Measurements from ENCODE around the genes SEC22C and GASK1A.

GRCh38 chr3:40828318-40828869 is 303.6 kb downstream of the ZNF621 start:
- PRO-cap, result no peak

GRCh38 chr3:41026553-41027100 is 172.7 kb upstream of the CTNNB1 start:
- PRO-cap, result unidirectional peak, minus-strand start at chr3:41026630

DNA sequence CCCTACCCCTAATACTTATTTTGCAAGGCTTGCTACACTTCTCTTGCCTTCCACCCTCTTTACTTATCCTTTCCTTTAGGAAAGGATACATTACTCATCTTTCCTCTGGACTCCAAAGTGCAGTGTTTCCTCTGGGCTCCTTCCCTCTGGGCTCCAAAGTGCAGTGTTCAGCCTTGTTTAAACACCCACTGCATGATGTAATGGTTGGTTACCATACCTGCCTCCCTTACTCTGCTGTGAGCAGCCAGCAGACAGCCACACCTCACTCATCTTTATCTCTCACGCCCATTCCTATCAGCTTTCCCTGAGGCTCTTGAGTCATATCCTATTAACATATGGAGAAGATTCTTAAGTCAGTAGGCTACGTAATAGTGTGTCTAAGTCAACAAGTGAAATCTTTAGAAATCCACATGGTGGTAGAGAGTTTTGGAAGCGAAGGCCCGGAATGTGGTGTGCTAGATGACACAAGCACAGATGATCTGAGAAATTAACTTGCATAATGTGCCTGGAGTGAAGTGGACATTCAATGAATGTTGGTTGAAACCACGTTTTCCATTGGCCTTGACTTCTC is 97.2 kb upstream of the CTNNB1 start:
- PRO-cap, result no peak

DNA sequence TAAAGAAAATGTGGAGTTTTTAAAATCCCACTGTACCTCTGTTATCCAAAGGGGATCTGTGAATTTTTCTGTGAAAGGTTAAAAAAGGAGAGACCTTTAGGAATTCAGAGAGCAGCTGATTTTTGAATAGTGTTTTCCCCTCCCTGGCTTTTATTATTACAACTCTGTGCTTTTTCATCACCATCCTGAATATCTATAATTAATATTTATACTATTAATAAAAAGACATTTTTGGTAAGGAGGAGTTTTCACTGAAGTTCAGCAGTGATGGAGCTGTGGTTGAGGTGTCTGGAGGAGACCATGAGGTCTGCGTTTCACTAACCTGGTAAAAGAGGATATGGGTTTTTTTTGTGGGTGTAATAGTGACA is 24.3 kb downstream of the CTNNB1 start:
- PRO-cap, result no peak

GRCh38 chr3:41646694-41647354 is 315.1 kb downstream of the ULK4 start:
- PRO-cap, result no peak

GRCh38 chr3:42033062-42033382 is 58.1 kb upstream of the TRAK1 start:
- PRO-cap, result no peak

DNA sequence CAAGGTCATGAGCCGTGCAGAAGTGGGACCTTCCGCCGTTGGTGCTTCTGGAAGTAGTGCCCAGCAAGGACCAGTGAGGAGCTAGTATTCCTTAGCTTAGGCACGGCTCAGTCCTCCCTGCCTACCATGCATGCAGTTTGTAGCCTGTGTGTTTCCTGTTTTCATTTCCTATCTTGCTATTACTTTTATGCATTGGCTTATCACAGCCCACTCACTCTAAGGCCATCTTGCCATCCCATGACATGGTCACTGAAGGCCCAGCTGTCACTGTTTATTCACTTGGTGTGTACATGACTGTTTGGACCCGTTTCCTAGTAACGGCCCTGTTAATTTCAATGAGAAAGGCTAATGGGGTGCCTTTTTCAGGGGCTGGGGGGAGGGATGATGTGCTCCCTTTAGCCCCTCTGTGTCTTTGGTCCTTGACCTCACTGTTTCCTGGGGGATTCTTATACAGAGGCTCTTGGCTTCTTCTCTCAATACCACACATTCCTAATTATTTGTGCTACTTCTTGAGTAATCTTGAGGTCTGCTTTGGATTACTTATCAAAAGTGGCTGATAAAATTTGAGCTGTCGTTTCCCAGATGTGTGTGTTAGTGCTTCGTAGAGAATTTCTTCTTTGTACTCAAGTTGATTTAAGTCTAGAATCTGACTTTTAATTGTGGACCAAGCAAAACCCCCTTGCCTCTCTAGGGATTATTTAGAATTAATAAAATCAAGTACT is 24.5 kb upstream of the TRAK1 start:
- PRO-cap, result unidirectional peak, minus-strand start at position 157 of the sequence

DNA sequence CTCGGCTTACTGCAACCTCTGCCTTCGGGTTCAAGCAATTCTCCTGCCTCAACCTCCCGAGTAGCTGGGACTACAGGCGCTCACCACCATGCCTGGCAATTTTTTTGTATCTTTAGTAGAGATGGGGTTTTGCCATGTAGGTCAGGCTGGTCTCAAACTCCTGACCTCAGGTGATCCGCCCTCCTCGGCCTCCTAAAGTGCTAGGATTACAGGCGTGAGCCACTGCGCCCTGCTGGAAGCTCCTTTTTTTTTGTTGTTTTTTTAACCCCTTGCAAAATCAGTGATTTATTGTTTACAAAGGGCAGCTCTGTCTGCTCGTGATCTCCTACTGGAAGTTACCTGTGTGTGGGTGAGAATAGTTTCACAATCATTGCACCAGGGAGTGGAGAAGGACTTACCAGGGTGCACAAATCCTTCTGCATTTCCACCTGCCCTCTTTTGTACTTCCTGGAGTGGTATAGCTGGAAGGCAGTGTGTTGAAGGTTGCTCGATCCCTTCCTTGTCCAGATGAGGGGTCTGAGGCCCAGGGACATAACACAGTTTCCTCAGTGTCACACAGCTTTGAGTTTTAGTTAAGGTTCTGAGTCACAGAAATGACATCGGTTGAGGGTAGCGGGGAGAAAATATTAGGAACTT is 11.5 kb upstream of the TRAK1 start:
- PRO-cap, result no peak

GRCh38 chr3:42087051-42087471 is 4.1 kb upstream of the TRAK1 start:
- PRO-cap, result no peak

DNA sequence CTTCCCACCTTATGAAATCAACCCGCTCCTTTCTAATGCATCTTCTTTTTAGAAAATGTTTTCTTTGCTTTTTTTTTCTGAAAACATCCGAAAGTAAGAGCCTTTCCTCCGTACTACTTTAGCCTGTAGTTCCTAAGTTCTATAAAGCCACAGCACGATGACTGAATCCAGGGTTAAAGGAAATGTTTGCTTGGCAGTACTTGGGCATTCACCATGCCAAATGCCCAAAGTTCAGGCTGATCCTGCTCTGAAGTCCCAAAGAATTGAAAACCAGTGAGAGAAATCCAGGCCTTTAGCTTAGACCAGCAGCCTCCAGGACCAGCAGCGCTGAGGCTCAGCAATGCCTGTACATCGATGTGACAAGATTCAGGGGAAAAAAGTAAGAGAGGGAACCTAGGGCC is 35.2 kb downstream of the CCK start:
- PRO-cap, result no peak

DNA sequence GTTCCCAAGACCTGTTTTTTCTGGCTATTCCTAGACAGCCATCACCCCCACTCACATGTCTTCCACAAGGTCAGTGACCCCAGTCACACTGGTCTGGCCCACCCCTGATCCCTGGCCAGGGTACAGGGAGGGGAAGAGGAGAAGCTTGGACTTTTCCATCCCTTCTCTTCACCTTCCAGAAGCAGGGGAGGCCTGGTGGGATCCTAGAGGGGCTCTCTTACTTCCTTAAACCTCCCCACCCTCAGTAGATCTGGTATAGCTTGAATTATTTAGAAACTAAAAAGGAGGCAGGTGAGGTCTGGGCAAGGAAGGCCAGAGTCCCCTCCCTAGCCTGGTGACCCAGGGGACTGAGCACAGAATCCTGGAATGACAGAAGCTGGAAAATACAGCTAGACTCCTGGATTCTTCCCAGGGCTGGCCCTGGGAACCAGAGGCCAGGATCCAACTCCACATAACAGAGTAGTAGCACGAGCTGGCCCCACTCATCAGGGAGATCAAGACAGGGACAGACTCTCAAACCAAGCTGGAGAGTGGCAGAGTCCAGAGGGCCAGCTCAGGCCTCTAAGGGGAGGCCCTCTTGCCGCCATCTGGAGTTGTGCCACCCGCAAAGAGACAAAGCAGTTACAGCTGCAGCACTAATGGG is 10.6 kb downstream of the VIPR1 start:
- PRO-cap, result no peak

DNA sequence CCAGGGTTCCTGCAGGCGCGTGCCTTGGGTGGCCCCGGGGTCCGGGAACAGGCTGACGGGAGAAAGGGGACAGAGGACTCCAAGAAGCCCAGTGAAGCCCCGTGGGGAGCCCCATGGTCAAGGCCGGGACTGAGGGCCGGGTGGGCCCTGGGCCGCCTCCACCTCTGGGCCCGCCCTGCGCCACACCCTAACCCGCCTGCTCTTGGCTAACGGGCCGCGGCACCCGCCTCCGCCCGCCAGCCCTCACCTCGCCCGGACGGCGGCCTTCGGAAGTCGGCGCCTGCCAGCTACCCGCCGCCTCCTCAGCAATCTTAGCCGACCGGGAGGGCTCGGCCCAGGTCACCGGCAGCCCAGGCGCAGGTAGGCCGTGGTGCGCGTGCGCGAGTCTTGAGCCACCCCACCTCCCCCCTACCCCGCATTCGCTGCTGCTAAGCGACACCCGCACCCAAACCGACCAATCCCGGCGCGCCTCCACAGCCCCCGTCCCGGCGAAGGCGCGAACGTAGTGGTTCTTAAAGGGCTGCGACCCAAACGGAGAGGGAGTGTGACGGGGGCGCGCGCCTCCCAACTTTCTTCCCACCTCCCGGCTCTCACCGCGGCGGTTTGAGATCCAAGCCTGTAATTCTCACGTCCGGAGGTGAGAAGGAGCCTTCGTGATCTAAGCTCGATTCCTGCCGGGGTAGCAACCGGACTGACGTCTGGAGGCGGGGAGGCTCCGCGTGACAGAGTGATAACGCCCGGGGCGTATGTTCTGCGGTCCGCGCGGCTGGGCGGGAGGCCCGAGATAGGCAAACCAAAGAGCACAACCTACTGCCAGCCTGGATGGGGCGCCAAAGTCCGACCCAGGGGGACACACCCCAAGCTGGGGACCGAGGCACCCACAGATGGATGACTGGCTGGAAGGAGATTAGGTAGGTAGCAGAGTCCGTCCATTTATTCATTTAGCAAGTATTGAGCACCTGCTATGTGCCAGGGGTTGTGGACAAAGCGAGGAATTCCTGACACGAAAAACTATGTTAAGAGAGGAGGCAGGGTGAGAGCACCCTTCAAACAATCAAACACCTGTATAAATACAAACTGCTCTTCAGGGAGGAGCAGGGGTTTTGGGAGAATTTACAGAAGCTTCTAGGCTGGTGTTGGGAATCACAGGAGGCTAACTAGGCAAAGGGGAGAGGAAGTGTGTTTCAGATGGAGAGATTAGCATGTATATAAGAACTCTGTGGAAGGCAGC is at the start of gene SEC22C:
Gene SEC22C, minus strand, starts transcription at position 369 of the 1,231 bp plus-strand sequence.
- PRO-cap, result bidirectional peak, plus-strand start at position 515 of the sequence, minus-strand start at position 369 of the sequence; bidirectional peak, plus-strand start at position 776 of the sequence, minus-strand start at position 700 of the sequence

GRCh38 chr3:42632418-42632942 is 21.0 kb upstream of the ZBTB47 start:
- PRO-cap, result no peak

GRCh38 chr3:42639163-42639983 is 14.1 kb upstream of the ZBTB47 start:
- PRO-cap, result no peak

GRCh38 chr3:42701877-42702549 is 585 bp downstream of the HHATL start:
- PRO-cap, result bidirectional peak, plus-strand start at chr3:42702313, minus-strand start at chr3:42702190

DNA sequence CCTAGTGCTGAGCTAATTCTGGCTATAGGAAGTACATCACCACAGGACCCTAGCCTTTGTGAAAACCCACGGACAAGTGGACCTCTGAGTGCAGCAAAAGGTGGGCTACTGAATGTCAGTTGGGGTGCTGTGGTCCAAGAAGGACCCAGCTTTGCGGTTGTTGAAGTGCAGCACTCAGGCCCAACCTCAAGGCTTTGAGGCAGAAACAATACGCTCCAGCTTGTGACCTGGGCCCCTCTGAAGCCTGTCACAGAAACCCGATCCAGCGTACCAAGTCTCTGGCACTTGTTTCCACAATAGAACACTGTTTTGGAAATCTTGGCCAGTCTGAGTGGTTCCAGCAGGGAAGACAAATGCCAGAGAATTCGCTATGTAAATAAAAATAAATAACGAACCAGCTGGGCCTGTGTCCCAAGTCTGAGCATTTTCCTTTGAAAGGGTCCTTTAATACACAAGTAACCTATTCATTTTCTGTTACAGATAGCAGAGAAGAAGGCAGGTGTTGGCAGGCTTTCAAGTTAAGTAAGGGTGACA is 26.6 kb downstream of the CCDC13 start:
- PRO-cap, result bidirectional peak, plus-strand start at position 322 of the sequence, minus-strand start at position 239 of the sequence

GRCh38 chr3:42978943-42979960 is at the start of gene GASK1A:
TSS of gene GASK1A (plus strand) at chr3:42979311.
- PRO-cap, result unidirectional peak, plus-strand start at chr3:42979338

- PRO-cap, result no peak
These were observed 19.2 kb downstream of the POMGNT2 start for GRCh38 chr3:43086456-43087279.

DNA sequence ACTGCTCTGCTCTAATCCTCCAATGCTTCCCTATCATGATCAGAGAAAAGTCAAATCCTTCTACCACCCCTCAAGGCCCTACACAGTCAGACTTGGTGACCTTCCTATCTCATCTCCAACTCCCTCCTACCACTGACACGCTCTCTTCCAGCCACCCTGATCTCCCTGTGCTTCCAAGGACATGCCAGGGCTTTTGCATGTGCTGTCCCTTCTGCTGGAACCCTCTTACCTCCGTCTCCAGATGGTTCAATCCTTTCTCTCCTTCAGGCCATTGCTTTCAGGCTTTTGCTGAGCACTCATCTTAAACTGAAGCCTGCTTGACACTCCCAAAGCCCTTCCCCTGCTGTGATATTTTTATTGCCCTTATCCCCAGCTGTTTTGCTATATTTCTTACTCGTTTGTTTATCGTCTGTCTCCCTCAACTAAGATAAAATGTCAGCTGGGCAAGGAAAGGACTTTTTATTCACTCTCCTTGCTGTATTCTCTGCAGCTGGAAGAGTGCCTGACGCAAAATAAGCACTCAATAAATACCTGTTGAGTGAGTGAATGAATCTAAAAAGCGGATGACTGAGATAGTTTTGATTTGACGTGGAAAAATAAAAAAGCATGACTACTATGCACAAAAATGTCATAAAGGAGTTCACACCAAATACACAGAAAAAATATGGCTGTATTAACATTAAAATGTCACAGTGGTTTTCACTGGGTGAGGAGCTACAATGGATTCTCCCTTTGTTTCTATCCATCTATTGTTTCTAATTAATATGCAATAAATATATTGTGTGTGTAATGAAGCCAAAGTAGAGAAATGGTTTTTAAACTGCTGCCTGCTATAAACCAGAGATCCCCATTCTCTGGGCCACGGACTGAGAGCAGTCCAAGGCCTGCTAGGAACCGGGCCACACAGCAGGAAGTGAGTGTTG is 84.8 kb upstream of the POMGNT2 start:
- PRO-cap, result no peak

DNA sequence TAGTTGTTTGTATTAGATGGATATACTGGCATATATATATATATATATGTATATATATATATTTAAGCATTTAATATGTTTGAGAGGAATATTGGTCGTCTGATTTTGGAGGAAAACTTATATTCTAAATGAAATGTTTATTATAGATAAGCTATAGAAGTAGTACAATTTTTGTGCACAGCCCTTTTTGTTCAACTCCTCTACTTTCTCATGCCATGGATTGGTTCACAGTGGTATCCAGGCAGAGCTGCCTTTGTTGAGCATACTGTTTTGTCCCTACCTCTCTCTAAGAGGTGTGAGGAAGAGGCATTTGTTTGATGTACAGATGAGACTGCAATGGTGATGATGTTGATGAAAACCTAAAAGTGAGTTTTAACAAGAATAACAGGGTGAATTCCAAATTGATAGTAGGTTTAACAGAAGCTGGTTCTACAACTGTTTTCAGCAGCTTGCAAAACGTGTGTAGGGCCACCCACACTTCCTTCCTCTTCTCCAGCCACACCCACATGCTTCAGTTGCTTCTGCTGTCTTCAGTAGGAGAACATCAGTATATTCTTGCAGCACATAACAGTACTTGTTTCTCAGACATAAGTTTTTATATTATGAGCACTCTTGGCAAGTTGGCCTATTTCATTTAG is 10.2 kb downstream of the SNRK start:
- PRO-cap, result no peak